Cardiac atrium fibroblast (primary cell): Measurements from ENCODE around the genes ACOT12 and ATG10.

DNA sequence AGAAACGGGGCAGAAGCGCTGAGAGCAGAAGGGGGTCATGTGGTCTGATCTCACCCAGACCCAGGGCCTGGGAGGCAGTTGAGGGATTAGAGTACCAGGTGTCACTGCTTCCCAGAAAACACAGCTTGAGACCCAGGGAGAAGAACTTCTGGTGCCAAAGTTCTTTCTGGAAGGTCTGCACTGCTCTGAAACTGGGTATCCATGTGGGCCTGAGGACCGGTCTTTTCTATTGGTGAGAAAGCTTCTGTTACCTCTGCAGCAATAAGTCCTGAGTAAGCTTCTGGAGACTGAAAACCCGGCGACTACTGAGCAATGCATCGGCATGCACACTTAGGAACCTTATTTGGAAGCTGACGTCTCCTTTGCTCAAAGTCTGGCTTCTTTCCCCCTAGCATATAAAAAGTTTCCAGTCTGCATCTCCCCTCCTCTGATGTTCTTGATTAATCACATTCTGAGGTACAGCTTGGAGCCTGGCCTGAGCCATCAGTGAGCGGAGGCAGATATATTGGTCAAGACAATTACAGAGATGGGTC is 140.9 kb downstream of the MTX3 start:
- RAMPAGE, long total RNA, result no peak

DNA sequence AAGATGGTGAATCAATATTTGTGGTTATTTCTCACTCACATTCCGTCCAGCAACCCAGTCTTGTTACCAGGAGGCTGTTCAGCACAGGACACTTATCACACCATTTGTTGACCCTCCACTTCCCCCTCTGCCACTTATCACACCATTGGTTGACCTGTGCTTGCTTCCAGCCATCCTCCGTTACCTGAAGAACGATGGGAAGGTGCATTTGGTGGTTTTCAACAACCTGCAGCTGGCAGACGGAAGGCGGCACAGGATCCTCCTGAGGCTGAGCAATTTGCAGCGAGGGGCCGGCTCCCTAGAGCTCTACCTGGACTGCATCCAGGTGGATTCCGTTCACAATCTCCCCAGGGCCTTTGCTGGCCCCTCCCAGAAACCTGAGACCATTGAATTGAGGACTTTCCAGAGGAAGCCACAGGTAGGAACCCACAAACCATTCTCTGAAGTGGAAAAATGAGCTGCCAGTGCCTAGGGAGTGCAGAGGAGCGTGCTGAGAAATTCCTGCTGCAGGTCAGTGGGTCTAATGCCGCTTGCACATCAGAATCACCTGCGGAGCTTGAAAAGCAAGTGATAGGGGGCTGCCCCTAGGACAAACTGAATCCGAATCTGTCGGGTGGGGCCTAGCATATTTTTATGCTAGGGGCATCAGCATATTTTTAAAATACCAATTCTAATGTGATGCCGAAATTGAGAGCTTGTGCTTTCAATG is 20.6 kb downstream of the THBS4 start:
- RAMPAGE, long total RNA, result no peak

GRCh38 chr5:80076720-80077141 is 41.6 kb downstream of the THBS4 start:
- RAMPAGE, long total RNA, result no peak

- RAMPAGE, long total RNA, result no peak
These were observed 90.7 kb downstream of the THBS4 start for GRCh38 chr5:80125821-80126209.

DNA sequence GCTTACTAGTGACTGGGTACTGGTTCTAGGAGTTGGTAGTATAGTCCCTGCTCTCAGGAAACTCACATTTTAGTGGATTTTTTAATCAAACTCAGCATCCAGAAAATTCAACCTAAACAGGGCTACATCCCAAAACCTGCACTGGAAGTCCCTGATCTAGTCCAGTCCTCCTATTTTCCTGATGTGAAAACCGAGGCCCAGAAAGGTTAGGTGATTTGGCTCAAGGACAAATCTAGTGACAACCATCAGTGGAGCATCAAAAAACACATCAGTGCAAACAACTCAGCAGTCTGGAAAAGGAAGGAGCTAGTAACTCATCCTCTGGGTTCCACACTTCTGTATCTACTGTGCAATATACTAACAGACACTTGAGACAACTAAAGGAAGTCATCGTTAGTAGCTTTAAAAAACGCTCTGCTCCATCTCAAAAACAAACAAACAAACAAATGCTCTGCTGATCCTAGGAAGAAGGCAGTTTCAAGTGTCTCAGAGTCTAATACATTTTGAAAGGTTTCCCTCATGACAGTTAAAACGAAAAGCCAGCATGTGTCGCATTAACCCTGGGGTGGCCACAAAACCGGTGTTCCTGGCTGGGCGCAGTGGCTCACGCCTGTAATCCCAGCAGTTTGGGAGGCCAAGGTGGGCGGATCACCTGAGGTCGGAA is 38.0 kb downstream of the SERINC5 start:
- RAMPAGE, long total RNA, result no peak

GRCh38 chr5:80389452-80390058 is 18.3 kb upstream of the ZFYVE16 start:
- RAMPAGE, long total RNA, result no peak

- RAMPAGE, long total RNA, result no peak
These were observed 658 bp upstream of the DHFR start for GRCh38 chr5:80655433-80655849.

DNA sequence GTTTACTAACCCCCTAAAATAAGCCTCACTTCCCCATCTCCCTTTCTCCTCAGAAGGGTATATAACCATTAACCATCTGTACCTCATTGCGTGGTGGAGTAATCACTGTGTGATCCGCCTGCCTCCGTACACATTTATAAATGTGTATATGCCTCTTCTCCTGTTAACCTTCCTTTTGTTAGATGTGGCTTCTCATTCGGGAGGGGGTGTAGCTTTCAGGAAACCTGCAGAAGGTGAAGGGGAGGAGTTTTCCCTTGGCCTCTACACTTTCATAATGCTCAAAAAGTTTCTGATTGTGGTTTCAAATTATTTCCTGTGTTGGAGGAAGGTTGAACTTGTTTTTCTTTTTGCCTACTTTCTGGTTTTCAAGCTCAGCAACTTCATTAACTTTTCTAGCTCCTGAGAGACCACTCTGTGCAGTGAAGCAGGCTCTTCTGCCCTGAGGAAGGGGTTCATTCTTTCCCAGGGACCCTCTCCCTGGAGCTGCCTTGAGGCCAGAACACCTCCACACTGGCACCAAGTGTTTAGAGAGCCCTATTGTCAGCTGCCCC is 46.9 kb downstream of the RASGRF2 start:
- RAMPAGE, long total RNA, result no peak

GRCh38 chr5:81393385-81394493 is at the start of gene ACOT12:
ACOT12 (minus strand) TSS chr5:81394134.
- RAMPAGE, long total RNA, result no peak

GRCh38 chr5:81721554-81722438 is 29.1 kb downstream of the SSBP2 start:
- RAMPAGE, long total RNA, result no peak

- RAMPAGE, long total RNA, result no peak
These were observed 12.1 kb downstream of the SSBP2 start for GRCh38 chr5:81738766-81739267.

DNA sequence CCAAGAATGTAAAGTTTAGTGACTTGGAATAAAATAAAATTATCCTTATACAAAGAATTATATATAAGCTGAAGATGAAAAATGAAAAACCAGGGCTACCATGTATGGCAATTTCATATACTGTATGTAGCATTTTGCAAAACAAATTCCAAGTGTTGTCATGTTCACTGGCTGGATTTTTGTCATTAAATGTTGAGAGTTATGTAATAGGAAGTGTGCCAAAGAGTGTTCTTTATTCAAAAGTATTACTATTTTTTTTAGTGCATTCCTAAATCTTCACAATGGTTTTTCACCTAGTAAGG is 5.0 kb upstream of the SSBP2 start:
- RAMPAGE, long total RNA, result no peak

- RAMPAGE, long total RNA, result no peak
These were observed 22.8 kb upstream of the SSBP2 start for GRCh38 chr5:81773557-81774204.

- RAMPAGE, long total RNA, result start-site peak on the plus strand at chr5:81972247-81972289, 43 and 9 reads in 2 replicates
These were observed at the start of gene ATG10 for GRCh38 chr5:81971597-81972758. ATG10 (plus strand) TSS chr5:81972023.

- RAMPAGE, long total RNA, result no peak
These were observed 2.4 kb upstream of the RPS23 start for GRCh38 chr5:82280445-82281006.

DNA sequence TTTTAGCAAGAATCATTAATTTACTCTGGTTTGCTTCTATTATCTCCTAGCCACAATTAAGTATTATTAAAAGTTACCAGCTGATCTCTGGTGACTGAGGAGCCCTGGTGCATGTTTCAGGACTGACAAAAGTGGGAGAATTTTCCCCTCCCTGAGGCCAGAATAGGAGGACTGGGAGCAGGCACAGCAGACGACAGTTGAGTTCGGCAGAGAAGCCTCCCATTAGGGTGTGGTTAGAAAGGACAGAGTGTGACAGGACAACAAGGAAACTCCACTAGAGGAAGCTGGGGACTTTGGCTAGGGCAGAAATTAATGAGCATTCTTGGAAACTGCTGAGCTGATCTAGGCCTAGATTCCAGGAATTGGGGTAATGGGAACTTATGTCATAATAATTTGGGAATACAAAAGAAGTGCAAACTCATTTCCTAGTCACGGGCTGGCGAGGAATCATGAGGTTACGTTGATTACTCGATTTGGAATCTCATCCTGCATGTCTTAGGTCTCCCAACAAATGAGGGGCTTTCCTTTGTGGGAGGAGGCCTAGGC is 144.5 kb upstream of the RPS23 start:
- RAMPAGE, long total RNA, result no peak

GRCh38 chr5:83474269-83474835 is 2.8 kb downstream of the VCAN start:
- RAMPAGE, long total RNA, result no peak

DNA sequence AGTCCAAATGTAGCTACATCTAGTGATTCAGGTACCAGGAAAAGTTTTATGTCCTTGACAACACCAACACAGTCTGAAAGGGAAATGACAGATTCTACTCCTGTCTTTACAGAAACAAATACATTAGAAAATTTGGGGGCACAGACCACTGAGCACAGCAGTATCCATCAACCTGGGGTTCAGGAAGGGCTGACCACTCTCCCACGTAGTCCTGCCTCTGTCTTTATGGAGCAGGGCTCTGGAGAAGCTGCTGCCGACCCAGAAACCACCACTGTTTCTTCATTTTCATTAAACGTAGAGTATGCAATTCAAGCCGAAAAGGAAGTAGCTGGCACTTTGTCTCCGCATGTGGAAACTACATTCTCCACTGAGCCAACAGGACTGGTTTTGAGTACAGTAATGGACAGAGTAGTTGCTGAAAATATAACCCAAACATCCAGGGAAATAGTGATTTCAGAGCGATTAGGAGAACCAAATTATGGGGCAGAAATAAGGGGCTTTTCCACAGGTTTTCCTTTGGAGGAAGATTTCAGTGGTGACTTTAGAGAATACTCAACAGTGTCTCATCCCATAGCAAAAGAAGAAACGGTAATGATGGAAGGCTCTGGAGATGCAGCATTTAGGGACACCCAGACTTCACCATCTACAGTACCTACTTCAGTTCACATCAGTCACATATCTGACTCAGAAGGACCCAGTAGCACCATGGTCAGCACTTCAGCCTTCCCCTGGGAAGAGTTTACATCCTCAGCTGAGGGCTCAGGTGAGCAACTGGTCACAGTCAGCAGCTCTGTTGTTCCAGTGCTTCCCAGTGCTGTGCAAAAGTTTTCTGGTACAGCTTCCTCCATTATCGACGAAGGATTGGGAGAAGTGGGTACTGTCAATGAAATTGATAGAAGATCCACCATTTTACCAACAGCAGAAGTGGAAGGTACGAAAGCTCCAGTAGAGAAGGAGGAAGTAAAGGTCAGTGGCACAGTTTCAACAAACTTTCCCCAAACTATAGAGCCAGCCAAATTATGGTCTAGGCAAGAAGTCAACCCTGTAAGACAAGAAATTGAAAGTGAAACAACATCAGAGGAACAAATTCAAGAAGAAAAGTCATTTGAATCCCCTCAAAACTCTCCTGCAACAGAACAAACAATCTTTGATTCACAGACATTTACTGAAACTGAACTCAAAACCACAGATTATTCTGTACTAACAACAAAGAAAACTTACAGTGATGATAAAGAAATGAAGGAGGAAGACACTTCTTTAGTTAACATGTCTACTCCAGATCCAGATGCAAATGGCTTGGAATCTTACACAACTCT is 67.2 kb downstream of the VCAN start:
- RAMPAGE, long total RNA, result no peak

DNA sequence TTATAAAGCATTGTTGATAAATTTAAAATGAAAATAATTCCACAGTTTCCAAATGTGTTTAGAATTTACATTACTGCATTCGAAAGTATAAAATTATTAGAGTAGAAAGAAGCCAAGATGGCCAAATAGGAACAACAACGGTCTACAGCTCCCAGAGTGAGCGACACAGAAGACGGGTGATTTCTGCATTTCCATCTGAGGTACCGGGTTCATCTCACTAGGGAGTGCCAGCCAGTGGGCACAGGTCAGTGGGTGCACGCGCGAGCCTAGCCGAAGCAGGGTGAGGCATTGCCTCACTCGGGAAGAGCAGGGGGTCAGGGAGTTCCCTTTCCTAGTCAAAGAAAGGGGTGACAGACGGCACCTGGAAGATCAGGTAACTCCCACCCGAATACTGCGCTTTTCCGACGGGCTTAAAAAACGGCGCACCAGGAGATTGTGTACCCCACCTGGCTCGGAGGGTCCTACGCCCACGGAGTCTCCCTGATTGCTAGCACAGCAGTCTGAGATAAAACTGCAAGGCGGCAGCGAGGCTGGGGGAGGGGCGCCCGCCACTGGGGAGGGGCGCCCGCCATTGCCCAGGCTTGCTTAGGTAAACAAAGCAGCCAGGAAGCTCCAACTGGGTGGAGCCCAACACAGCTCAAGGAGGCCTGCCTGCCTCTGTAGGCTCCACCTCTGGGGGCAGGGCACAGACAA is 979.2 kb upstream of the COX7C start:
- RAMPAGE, long total RNA, result no peak

DNA sequence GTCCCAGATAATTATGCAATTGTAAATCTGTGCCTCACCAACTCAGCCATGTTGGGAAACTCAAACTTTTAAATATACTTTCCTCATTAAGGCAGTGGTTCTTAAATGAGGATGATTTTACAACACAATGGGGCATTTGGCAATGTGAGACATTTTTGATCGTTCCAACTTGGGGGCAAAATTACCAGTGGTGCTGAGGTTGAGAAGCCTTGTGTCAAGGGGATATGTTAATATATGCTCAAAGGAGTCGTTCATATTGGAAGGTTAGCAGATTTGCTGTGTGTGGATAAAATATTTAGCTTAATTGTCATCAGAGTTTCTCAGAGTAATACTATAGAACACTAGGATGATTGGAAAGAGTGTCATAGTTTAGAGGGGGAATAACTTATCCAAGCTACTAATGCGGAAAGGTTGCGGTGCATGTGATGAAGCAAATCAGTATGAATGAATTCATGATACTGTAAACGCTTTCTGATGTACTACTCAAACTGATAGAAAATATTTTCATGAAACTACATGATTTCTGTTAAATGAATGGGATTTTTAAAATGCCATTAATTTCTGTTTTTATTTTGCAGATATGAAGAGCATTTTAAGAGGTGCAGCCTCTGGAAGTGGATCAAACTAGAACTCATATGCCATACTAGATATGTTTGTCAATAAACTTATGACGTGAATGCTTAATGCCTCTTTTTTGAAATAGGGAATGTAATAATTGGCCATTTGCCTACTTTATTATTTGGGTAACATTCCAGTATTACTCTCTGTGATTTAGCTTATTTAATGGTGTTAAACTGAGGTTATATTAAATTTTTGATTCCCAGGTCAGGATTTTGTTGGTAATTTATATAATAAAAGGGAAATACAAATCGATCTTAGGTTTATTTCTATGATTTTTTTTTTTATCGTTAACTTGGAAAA is 2.6 kb downstream of the COX7C start:
- RAMPAGE, long total RNA, result no peak